Myometrial cell (primary cell): ENCODE measurements around the genes TSC22D4, LRCH4, TRIP6, MUC12 and TRIM56.

GRCh38 chr7:100478661-100479718 lies at the start of gene TSC22D4:
Gene TSC22D4, minus strand, starts transcription at chr7:100479214.
- RAMPAGE, long total RNA = start-site peak on the minus strand at chr7:100479154-100479211, 297 and 154 reads in 2 replicates

DNA sequence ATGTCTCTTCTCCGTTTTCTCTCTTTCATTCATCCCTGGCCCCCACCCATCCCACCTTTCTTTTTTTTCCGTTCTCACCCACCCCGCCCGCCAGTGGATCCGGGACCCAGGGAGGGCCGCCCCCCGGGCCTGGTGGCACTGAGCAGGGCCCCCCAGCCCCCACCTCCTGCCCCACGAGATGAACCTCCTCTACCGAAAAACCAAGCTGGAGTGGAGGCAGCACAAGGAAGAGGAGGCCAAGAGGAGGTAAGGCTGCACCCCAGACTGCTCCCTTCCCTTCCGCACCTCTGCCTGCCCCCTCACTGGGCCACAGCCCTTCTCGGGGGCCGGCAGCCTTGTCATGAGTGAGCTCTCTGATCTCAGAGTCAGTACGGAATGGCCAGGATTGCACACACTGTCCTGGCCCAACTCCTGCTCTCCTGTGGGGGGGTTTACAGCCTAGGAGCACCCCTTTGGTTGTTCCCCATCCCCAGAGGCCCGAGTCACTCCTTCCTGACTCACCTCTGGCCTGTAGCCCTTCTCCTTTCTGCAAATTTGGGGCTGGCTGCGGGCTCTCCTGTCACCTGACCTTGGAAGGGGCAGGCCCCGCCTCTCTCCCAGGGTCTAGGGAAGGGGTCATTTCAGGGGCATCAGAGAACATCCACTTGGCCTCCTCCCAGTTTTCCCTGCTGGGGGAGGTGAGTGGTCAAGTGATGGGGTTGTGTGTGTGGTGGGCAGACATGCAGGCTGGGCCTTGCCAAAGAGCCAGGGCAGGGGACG lies 1.6 kb downstream of the NYAP1 start:
- RAMPAGE, long total RNA = no peak

DNA sequence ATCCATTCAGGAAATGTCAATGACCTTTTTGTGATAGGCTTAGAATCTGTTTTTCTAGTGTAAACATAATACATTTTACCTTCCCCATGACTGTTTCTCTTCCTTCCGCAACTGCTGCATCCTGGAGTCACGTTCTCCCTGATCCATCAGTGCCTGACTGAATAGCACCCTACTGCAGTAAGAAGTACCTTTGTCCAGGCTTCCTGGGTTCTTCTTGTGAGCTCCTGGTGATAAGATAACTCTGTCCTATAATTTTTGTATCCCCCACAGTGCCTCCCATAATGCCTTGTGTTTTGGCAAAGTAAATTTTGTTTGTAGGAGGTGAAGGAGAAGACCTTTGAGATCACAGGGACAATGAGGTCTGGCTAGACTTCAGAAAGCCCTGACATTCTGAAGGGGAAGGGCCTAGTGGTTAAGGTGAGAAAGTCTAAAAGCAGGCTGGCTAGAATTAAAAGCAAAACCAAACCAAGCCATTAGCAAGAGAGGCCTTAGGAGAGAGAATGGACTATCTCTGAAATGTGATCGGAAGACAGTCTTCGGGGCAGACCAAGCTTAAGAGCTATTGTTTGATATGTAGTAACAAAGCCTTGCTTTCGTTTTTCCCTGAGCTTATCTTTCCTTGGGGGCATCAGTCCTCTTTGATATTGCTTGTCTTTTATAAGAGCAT lies 7.5 kb downstream of the AGFG2 start:
- RAMPAGE, long total RNA = no peak

- RAMPAGE, long total RNA = no peak
Observed at GRCh38 chr7:100547766-100548373, 8.9 kb downstream of the AGFG2 start.

GRCh38 chr7:100565814-100566276 lies 7.9 kb downstream of the SAP25 start:
- RAMPAGE, long total RNA = no peak

GRCh38 chr7:100568442-100568767 lies 5.3 kb downstream of the SAP25 start:
- RAMPAGE, long total RNA = no peak

GRCh38 chr7:100572930-100573298 lies 786 bp downstream of the SAP25 start:
- RAMPAGE, long total RNA = no peak

GRCh38 chr7:100586023-100586246 lies at the start of gene LRCH4:
Gene LRCH4, minus strand, starts transcription at chr7:100586129.
- RAMPAGE, long total RNA = start-site peak on the minus strand at chr7:100586118-100586132, 79 and 185 reads in 2 replicates

- RAMPAGE, long total RNA = no peak
Observed at GRCh38 chr7:100676422-100676896, 2.9 kb downstream of the GNB2 start.

- RAMPAGE, long total RNA = no peak
Observed at GRCh38 chr7:100681106-100682071, 7.8 kb downstream of the GNB2 start.

- RAMPAGE, long total RNA = no peak
Observed at GRCh38 chr7:100685850-100686546, 8.1 kb downstream of the GIGYF1 start.

DNA sequence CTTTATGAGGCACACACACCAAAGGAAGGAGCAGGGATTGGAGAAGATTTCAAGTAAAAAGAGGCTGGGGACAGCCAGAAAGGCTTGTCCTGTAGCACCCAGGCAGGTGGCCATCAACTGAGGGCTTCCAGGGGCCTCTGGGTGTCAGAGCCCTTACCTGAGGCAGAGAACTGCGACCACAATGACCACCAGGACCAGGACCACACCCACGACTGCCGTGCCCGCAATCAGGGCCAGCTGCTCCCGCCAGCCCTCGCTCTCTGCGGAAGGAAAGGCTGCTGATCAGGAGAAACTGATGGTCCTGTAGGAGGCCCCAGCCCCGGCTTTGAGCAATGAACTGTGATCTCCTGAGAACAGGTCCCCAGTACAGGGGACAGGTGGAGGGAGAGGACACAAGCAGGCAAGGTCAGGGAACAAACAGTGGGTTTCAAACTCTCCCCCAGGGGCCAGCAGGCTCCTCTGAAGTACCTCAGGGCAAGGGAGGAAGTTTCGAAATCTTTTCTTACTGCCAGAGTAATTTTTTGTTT lies 13.5 kb downstream of the EPHB4 start:
- RAMPAGE, long total RNA = no peak

DNA sequence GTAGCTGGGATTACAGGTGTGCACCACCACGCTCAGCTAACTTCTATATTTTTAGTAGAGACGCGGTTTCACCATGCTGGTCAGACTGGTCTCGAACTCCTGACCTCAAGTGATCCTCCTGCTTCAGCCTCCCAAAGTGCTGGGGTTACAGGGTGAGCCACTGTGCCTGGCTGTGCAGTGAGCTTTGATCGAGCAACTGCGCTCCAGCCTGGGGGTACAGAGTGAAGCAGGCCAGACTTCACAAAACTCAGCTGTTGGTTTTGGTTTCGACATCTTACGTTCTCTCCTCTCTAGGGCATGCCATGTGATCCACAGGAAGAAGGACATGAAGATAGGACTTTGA lies 10.9 kb downstream of the EPHB4 start:
- RAMPAGE, long total RNA = no peak

- RAMPAGE, long total RNA = no peak
Observed at GRCh38 chr7:100844491-100845266, 7.8 kb upstream of the SLC12A9 start.

GRCh38 chr7:100866767-100867449 lies at the start of gene TRIP6:
Gene TRIP6, plus strand, starts transcription at chr7:100867387.
- RAMPAGE, long total RNA = start-site peak on the plus strand at chr7:100867383-100867420, 224 and 150 reads in 2 replicates

GRCh38 chr7:100968543-100969108 lies 739 bp upstream of the MUC12 start:
- RAMPAGE, long total RNA = no peak

- RAMPAGE, long total RNA = no peak
Observed at GRCh38 chr7:100969109-100969862, at the start of gene MUC12. Gene MUC12, plus strand, starts transcription at chr7:100969565.

DNA sequence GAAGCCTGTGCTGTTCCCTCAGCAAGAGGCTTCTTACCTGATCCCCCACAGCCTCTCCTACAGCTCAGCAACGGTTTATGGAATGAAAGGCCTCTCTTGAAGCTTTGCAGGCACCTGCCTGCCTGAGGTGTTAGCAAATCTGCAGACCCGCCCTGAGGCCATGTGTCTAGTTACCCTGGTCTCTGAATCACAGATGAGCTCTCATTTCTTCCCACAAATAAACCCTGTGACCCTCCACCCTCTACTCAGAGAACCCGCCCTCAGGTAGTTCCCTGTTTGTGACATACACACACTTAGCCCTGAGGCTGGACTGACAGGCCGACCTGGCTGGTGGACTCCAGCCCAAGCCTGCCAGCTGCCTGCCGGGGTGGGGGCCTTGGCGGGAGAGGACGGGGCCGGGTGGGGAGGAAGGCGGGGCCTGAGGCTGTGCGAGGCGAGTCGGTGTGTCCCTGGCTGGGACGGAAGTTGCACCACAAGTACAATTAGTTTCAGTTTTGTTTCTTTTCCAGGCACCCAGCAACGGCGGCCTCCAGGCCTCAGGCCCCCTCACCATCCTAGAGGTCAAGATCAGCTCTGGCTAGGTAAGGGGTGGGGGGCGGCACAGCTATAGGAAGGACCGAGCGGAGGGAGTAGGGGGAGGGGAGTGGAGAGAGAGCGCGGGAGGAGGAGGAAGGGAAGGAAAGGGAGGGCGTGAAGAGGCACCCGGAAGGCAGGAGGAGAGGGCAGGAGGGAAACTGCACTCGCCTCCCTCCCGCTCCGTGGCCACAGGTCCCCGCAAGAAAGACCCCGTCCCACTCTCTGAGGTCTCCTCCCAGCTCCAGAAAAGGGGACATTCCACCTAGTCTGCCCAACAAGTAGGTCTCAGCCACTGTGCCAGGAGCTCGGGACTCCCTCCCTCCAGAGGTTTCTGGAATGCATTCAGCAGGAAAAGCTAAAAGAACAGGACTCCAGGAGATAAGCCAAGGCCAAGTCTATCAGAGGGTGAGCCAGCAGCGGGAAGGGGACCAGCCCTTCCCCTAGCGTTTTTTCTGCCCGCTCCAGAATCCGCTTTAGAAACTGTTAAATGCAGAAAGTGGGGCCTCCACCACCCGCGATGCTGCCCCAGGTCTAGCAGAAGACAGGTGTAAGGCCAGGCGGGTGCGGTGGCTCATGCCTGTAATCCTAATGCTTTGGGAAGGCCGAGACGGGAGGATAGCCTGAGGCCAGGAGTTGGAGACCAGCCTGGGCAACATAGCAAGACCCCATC lies at the start of gene TRIM56:
Gene TRIM56 (plus strand): TSS at position 491 of the 1,246 bp plus-strand sequence.
- RAMPAGE, long total RNA = start-site peak on the plus strand centred at position 401 of the sequence, 231 bp wide, 26 and 36 reads in 2 replicates

DNA sequence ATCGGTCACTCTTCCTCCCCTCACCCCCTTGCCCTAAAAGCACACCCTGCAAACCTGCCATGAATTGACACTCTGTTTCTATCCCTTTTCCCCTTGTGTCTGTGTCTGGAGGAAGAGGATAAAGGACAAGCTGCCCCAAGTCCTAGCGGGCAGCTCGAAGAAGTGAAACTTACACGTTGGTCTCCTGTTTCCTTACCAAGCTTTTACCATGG lies 899 bp upstream of the SERPINE1 start:
- RAMPAGE, long total RNA = no peak

DNA sequence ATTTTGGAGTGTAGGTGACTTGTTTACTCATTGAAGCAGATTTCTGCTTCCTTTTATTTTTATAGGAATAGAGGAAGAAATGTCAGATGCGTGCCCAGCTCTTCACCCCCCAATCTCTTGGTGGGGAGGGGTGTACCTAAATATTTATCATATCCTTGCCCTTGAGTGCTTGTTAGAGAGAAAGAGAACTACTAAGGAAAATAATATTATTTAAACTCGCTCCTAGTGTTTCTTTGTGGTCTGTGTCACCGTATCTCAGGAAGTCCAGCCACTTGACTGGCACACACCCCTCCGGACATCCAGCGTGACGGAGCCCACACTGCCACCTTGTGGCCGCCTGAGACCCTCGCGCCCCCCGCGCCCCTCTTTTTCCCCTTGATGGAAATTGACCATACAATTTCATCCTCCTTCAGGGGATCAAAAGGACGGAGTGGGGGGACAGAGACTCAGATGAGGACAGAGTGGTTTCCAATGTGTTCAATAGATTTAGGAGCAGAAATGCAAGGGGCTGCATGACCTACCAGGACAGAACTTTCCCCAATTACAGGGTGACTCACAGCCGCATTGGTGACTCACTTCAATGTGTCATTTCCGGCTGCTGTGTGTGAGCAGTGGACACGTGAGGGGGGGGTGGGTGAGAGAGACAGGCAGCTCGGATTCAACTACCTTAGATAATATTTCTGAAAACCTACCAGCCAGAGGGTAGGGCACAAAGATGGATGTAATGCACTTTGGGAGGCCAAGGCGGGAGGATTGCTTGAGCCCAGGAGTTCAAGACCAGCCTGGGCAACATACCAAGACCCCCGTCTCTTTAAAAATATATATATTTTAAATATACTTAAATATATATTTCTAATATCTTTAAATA lies 11.4 kb downstream of the SERPINE1 start:
- RAMPAGE, long total RNA = no peak